ENCODE results near the gene CARS1.

- PRO-cap = no peak
- RRBS, 2 experiments = 93 to 100% methylated on average over 1 to 3 of the region's 10 CpGs
Observed at GRCh38 chr11:2374467-2374802, 2.7 kb upstream of the CD81 start.

GRCh38 chr11:2652338-2653370 lies 207.8 kb downstream of the KCNQ1 start:
- PRO-cap = no peak
- RRBS, 2 experiments = no CpG with 5 or more reads among the region's 12 CpGs

DNA sequence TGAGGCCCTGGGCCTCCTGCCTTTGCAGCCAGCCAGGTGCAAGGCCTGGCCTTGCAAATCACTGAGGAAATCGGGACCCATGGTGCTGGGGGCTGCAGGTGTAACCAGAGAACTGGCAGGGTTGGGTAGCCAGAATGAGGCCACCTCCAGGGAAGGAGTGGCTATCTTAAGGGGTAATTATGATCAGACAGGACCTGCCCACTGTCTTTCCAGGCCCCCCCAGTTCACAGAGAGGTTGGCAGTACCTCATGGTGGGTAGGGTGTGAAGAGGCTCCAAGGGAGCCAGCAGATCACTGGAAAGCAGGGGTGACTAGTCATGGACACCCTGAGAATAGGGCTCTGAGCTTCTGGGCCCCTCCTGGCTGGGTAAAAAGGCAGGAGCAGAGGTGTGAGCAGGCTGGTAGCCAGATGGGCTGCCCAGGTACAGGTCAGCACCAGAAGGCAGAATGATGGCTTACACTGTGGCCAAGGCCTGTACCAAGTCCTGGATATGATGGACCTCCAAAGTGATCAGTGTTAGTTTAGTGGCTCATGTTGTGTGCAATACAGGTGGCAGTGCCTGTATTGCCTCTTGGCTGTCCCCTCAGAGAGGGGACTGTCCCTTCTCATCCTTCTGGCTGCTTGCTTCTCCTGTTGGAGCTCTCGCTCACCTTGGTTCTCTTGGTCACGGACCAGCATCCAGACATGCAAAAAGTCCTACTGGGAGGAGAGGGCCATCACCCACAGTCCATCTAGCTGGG lies 218.3 kb downstream of the KCNQ1 start:
- PRO-cap = no peak
- RRBS, 2 experiments = no CpG with 5 or more reads among the region's 3 CpGs

DNA sequence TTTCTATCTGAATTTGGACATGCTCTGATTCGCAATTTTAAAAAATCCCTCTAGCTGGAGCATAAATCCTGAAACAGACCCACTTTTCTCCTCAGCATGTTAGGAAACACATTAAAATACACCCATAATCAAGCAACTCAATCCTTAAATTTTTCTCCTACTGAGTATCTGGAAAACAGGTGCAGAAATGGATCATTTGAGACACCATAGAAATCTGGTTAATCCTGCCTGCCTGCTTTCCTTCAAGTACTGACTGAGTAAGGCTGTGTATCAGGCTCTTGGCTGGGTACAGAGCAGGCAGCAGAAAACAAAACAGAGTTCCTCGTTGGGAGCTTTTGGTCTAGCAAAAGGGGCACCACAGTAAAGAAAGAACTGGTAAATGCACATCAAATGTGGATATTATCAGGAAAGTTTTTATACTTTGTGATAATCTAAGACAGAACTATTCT lies 187.7 kb downstream of the CDKN1C start:
- PRO-cap = no peak
- RRBS, 2 experiments = no CpG with 5 or more reads among the region's 2 CpGs

DNA sequence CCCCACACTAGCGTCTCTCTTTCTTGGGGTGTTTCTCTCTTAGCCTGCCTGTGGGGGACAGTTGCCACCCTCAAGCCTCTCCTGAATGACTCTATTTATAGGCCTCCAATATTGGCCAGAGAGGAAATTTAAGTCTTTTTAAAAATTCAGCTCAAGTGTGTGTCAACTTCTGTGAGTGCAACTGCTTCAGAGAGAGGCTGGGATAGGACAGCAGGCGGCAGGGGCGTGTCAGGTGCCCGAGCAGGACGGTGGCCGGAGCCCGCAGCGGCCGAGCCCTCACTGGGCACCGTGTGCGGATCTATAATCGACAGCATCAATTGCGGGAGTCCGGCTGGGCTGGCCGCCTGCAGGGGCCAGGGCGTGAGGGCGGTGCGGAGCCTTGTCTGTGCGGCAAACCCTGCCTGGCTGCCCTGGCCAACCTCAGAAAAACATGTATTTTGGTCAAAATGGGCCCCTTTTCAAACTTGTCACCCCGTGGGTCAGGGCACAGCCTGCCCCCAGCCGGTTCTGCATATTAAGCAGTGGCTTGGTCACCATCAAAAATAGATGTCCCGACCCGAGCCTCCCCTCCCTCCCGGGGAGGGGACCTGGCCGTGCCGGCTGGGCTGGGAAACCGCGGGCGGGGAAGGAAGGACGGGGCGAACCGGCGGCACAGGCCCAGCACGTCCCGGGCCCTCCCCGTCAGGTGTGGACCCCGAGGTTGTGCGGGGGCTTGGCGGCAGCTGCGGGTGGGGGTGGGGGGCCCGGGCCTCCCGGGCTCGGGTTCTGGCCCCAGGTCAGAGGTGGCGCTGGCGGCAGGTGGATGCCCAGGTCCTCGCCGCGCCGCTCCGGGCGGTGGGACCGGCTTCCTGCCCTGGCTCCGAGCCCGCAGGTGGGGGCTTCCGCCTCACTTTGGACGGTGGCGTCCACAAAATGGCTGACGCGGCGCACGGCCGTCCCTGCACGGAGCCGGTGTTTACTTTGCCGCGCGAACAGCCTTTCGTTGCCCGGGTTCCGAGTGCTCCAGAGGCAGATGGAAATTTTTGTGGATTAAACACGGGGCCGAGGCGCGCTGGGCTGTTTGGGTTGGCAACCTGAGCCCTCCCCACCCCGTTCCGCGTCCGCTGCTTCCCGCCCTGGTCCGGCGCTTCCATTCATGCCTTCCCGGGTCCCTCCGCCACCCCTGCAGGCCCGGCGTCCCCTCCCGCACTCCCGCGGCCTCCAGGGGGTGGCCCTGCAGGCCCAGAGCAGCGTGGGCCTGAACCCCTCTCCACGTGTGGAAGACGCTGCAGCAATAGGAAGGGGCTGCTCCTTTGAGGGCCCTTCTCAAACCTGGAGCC lies 94.1 kb downstream of the CDKN1C start:
- PRO-cap = no peak
- RRBS, 2 experiments = 82 to 92% methylated on average over 33 of the region's 91 CpGs

DNA sequence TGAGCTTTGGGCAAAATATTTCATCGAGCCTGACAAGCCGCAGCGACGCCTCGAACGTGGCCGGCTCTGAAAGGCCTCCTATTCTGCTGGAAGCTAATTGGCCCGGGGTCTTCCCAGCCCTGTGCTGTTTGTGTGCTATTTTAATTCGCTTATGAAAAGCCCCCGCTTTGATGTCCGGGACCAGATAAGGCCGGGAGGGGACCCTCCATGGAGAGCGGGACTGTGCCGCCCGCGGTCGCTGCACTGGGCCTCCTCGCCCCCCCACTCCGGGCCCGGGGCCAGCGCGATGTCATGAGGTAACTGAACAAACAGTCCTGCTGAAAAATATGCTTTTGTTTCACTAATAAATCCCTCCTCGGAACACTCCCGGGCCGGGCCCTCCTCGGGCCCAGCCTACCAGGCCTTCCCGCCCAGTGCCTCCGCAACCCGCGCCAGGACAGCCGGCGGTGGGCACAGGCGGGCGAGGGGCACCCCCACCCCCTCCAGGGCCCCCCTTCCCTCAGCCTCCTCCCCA lies 78.3 kb downstream of the CDKN1C start:
- PRO-cap = no peak
- RRBS, 2 experiments = 43 to 52% methylated on average over 19 to 21 of the region's 34 CpGs

DNA sequence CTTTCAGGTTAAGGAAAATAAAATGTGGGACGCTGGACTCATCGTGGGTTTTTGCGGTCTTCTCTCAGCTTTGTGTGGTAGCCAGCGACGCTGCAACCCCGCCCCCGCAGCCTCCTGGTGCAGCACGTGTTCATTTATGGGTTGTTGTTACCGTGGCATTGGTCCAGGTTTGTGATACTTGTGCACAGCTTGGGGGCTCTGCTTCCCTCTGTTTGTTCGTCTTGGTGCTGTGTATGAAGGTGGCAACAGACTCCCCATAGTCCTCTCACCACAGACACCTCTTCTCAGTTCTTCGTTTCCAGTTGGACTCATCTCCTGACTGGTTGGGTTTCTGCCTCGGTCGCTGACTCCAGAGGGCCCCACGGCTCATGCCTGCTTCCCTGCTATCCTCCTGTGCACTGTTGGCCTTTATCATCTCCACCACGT lies 76.3 kb downstream of the CDKN1C start:
- PRO-cap = no peak
- RRBS, 2 experiments = no CpG with 5 or more reads among the region's 15 CpGs

- PRO-cap = no peak
- RRBS, 2 experiments = no CpG with 5 or more reads among the region's 27 CpGs
Observed at GRCh38 chr11:2913071-2914031, 11.3 kb downstream of the SLC22A18 start.

GRCh38 chr11:2923778-2924147 lies 5.5 kb downstream of the PHLDA2 start:
- PRO-cap = no peak
- RRBS, 2 experiments = no CpG with 5 or more reads among the region's 7 CpGs

DNA sequence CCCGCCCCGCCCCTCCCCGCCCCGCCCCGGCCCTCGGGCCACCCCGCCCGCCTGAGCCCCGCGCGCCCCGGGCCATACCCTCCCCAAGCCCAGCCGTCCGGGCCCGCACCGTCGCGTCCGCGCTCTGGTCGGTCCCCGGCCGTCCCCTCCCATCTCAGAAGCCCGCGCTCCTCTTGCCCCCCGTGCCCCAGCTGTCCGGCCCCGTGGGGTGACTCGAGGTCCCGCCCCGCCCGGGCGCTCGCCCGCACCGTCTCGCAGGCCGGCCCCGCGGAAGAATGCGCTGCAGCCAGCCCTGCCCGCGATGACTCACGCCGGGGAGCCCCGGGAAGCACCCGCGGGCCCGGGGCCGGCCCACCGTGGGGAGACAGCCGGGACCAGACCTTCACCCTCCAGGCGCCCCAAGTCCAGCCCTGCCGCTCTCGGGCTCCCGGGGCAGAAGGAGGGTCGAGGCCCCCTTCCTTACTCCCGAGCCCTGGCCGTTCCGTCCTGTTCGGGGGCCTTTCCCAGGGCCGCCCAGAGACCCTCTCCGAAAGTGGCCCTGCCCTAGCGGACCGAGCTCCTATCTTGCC lies 325 bp upstream of the PHLDA2 start:
- PRO-cap = no peak
- RRBS, 2 experiments = 2 to 4% methylated on average over 37 to 42 of the region's 65 CpGs

GRCh38 chr11:2940129-2941088 lies 11.2 kb upstream of the PHLDA2 start:
- PRO-cap = no peak
- RRBS, 2 experiments = no CpG with 5 or more reads among the region's 19 CpGs

DNA sequence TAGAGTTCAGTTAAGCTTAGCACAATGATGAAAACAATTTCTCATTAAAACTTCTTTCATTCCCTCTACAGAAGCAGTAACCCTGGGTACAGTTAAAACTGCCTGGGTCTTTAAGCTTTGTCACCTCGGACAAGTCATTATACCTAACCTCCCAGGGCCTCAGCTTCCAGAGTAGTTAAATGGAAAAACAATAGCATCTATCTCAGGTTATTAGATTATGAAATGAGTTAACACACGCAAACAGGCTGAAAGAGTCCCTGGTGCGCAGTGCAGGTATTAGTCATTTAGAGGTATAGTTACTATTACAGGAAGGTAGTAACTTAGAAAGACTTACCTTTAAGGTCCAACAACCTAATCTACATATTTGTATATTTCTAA lies 1.6 kb downstream of the NAP1L4 start:
- PRO-cap = no peak
- RRBS, 2 experiments = no CpG with 5 or more reads among the region's 3 CpGs

- PRO-cap = no peak
- RRBS, 2 experiments = no CpG with 5 or more reads among the region's 10 CpGs
Observed at GRCh38 chr11:3043946-3044545, 13.2 kb downstream of the CARS1 start.

- PRO-cap = bidirectional peak, plus-strand start at chr11:3057592, minus-strand start at chr11:3057362
- RRBS, 2 experiments = 2% methylated on average over 24 of the region's 73 CpGs
Observed at GRCh38 chr11:3056873-3057697, at the start of gene CARS1. Gene CARS1, minus strand, starts transcription at chr11:3057423.

DNA sequence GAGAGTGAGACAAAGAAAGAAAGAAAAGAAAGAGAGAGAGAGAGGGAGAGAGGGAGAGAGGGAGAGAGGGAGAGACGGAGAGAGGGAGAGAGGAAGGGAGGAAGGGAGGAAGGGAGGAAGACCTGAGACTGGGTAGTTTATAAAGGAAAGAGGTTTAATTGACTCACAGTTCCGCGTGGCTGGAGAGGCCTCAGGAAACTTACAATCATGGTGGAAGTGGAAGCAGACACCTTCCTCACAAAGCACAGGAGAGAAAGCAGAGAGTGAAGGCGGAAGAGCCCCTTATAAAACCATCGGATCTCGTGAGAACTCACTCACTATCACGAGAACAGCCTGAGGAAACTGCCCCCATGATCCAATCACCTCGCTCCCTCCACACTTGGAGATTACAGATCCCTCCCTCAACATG lies 12.2 kb upstream of the CARS1 start:
- PRO-cap = no peak
- RRBS, 2 experiments = no CpG with 5 or more reads among the region's 8 CpGs

GRCh38 chr11:3090810-3091097 lies 33.5 kb upstream of the CARS1 start:
- PRO-cap = no peak
- RRBS, 2 experiments = no CpG with 5 or more reads among the region's 5 CpGs

DNA sequence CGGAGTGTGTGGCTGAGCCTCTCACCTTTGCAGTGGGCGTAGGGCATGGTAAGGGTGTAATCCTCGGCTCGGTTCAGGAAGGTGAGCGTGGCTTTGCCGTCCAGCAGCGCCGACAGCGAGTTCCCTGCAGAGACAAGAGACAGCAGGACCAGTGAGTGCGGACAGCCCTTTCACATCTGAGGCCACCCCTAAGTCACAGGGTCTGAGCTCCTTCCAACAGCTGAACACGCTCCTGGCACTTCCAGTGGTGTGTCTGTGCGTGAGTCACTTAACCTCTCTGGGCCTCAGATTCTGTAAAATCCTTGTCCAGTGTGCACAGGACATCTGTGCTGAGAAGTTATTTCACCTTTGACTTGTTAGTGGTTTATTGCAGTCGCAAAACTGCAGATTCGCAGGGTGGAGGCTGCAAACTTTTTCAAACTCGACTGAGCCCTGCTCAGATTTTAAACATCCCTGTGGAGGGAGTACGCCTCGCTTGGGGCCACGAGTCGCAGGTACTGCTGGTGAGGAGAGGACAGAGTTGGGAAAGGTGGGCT lies 43.0 kb upstream of the CARS1 start:
- PRO-cap = no peak
- RRBS, 2 experiments = no CpG with 5 or more reads among the region's 19 CpGs

- PRO-cap = no peak
- RRBS, 2 experiments = 93 to 95% methylated on average over 9 of the region's 32 CpGs
Observed at GRCh38 chr11:3105817-3106554, 48.8 kb upstream of the CARS1 start.

DNA sequence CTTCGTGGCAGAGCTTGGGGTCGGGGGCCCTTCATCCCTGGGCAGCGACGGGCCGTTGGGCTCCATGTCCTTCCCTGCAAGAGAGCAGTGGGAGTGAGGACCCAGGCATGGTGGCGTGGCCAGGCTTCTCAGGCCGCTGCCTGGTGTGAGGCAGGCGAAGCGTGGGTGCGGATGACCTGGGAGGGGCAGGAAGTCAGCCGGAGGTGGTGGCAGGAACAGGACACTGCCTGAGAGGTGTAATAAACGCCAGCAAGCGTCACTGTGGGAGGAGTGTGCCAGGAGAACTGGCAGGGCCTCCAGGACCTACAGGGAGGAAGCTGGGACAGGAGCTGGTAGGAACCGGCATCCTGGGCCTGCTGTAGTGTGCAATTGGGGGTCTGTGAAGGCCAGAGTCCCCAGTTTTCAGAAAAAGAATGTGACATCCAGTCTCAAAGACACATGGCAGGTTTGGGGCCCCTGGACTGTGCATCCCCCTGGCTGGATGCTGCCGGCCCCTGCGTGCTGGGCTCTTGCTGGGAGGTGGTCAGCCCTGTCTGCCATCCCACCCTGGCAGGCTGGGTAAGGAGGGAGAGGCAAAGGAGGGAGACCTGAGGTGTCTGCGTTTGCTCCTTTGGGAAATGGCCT lies 38.5 kb downstream of the OSBPL5 start:
- PRO-cap = no peak
- RRBS, 2 experiments = no CpG with 5 or more reads among the region's 17 CpGs

- PRO-cap = no peak
- RRBS, 2 experiments = no CpG with 5 or more reads among the region's 58 CpGs
Observed at GRCh38 chr11:3159888-3161051, 4.8 kb downstream of the OSBPL5 start.